Gastroesophageal sphincter (tissue), 4 donors: ENCODE data around the gene RAB39B.

DNA sequence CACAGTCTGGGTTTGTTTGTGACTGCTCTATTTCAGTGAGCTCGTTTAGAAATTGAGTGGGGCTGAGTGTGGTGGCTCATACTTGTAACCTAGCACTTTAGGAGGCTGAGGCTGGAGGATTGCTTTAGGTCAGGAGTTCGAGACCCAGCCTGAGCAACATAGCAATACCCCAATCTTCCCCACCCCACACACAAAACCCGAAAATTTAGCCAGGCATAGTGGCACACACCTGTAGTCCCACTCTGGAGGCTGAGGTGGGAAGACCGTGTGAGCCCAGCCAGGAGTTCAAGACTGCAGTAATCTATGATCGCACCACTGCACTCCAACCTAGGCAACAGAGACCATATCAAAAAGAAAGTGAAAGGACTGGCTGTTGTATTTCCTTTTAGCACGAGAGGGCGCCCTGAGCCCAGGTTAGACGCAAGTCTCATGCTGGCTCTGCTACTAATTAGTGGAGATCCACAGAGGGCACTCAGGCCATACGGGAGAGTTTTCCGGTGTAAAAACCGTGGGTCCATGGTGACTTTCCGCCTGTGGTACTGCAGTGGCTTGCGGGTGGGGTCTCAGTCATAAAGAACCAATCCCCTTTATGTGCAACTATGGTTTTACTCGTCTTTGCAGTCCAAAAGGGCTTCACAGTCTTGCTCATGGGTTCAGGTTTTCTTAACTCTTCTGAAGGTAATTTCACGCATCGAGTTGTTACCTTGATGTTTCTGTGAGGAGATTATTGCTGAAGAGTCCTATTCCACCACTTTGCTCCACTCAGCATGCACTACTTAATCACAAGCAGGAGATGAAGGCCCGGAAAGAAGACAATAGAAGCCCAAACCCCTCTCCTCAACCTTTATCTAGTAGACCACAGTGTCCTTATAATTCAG lies 41.7 kb downstream of the F8 start:
- PRO-cap: no peak
- RAMPAGE, long total RNA, 4 experiments: no peak in any of the 4 experiments

DNA sequence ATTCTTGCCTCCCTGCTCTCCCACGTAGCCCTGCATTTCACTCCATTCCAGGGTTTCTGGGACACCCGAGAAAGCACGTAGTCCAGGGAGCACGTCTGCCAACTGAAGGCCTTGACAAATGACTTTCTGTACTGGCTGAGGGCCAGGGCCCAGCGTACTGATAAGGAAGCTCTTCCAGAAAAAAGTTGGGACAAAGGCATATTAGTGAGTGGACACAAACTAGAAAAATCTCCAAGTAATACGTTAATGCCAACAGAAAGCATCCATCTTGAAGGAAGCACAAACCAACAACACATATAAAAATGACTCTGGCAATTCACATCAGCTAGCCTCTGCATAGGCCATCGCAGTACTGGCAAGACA lies 15.6 kb downstream of the F8 start:
- PRO-cap: no peak
- RAMPAGE, long total RNA, 4 experiments: no peak in any of the 4 experiments

DNA sequence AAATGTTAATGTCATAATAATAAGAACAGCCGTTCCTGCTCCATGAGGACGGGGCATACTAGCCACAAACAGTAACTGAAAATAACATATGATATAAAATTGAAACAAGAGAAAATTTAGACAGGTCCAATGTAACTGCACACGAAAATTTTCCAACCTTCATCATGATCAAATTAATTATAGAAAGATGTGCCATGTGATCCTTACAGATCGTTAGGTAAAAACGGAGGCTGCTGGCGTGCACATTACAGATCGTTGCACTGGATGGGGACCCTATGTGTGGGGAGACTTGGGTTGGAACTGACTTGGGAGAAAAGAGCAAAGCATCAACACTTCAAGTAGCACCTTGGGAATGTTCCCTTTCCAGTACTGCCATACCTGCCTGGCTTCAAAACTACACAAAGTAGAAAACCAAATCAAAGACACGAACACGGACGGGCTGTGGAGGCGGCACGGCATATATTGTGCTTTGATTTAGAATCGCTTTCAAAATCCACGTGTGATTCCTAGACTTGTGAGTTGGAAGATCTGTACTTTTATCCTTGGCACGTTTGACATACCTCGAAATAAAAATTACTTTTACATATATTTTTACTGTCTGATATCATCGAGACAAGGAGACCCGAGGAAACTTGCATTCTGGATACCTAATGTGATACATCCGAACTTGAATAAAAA lies 919 bp downstream of the CMC4 start:
- PRO-cap: no peak
- RAMPAGE, long total RNA, 4 experiments: no peak in any of the 4 experiments

DNA sequence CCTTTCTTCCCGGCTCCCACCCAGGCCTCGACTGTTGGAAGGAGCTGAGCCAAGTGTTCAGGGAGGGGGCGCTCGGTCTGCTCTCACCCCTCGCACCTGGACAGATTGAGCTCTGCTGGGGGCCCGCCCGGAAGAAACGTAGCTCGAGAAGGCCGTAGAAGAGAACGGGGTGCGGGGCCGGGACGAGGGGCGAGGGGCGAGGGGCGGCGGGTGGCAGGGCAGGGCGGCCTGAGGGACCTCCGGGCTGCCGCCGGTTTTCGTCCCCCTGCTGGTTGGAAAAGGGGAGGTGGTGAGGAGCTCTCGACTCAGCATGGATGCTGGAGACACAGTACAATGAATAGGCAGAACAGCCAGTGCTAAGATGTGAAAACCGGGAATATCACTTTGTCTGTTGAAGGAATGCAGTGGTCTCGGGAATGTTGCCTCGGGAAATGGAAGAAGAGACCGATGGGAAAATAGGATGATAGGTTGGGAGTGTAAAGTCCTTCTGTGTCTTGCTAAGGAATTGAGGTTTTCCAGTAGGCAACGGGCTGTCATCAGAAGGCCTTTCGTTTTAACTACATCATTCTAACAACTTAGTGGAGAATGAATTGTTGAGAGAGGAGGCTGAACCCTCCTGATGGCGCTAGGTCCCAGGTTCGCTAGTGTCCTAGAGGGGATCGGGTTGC lies 500 bp downstream of the VBP1 start:
- PRO-cap: no peak
- RAMPAGE, long total RNA, 4 experiments: no peak in any of the 4 experiments

DNA sequence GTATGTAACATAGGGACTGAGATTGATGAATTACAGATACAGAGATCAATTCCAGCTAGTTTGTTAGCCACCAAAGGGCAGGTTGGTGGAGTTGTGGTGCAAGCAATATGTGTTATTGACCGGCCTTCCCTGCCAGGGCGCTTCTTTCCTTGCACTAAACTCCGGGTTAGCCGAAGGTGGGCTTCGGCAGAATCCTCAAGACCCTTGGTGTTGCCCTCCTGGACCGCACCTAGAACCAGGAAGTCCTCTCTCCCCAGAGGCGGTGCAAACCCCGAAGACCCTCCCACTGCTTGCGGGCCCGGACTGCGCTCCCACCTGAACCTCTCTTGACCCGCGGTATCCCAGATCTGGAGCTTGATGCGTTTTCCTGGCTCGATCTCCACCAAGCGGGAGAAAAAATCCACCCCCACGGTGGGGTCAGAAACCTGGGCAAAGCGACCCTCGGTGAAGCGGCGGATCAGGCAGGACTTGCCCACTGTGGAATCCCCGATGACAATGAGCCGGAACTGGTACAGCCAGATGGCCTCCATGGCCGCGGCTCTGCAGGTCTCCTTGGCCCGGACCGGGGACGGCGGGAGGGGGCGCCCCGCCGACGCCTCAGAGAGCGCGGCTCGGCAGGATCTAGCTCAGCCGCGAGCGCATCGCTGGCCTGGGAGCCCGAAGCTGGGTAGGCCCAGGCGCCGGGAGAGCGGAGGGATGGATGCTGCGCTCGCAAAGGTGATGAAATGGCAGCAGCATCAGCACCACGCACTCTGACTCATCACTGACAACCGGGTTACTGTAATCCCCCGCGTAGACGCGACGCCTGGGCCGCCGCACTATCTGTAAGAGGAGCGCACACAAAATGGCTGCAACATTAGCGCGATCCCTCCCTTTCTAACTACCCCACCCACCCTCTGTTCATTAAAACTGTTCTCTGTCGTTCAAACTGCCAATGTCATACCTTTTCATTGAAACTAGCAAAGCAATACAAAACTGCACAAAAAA lies at the start of gene RAB39B:
Gene RAB39B (minus strand): TSS at position 733 of the 987 bp plus-strand sequence.
- PRO-cap: no peak
- RAMPAGE, long total RNA, 4 experiments: start-site peak on the minus strand in 2 of 4 experiments, centred at positions 745 to 747 of the sequence, 6 reads per replicate

- PRO-cap: no peak
- RAMPAGE, long total RNA, 4 experiments: no peak in any of the 4 experiments
Measured at GRCh38 chrX:155334037-155334353, 419 bp downstream of the CLIC2 start.

GRCh38 chrX:155632289-155633246 lies 19.8 kb upstream of the TMLHE start:
- PRO-cap: no peak
- RAMPAGE, long total RNA, 4 experiments: no peak in any of the 4 experiments